Neural progenitor cell (in vitro differentiated cells): ENCODE data around the genes GJC3, MBLAC1, LAMTOR4, PVRIG, PILRA, NYAP1 and MOSPD3.

DNA sequence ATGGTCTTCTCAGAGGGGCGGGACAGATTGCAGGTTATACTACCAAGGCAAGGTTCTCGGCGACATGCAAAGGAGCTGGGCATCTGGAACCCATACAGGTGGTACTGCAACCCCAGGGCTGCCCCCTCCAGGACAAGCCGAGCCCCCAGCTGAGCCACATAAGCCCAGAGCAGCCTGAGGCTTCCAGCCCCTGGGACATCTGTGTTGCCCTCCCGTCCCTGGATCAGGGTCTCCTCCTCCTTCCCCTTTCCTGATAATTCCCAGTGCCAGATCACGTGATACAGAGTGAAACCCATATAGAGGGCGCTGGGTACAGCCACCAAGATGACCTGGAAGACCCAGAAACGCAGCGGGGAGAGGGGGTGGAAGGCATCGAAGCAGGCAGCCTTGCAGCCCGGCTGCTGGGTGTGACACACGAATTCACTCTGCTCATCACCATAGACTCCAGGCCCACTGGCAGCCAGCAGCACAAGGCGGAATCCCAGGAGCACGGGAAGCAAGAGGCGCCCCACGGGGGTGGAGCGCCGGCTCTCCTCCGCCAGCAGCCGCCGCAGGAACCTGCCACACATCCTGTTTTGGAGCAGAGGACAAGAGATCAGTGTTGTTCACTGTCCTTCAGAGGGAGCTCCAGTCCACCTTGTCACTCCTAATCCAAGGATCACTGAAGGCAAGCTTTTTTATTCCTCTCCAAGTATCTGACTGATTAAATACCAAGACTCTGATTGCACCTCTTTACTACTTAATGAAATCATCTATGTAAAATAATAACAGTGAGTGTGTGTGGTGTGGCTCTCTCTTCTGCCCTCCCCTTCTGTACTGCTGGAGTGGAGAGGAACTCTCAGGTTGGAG is at the start of gene GJC3:
GJC3 (minus strand) TSS at position 569 of the 849 bp plus-strand sequence.
- RAMPAGE, long total RNA, result no peak

DNA sequence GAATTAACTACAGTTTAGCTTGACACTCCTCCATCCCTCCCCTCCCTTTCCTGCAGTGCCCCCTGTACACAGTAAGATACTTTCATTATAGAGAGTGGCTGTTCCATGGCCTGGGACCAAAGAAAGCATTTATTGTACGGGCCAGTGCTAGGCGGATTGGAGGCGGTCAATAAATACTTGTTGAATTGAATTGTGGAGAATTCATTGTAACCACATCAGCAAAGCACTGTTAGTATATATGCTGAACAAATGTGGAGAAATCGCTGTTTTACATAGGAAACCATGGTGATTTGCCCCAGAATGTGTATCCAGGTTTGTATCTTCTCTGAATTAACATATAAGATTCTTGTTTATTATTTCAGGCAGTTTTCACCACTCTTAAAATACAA is 1.2 kb downstream of the ZKSCAN1 start:
- RAMPAGE, long total RNA, result no peak

- RAMPAGE, long total RNA, result no peak
These were observed 9.2 kb upstream of the ZSCAN21 start for GRCh38 chr7:100040269-100040867.

GRCh38 chr7:100092890-100093486 is 4.2 kb downstream of the COPS6 start:
- RAMPAGE, long total RNA, result no peak

GRCh38 chr7:100118774-100119160 is 391 bp downstream of the TAF6 start:
- RAMPAGE, long total RNA, result no peak

DNA sequence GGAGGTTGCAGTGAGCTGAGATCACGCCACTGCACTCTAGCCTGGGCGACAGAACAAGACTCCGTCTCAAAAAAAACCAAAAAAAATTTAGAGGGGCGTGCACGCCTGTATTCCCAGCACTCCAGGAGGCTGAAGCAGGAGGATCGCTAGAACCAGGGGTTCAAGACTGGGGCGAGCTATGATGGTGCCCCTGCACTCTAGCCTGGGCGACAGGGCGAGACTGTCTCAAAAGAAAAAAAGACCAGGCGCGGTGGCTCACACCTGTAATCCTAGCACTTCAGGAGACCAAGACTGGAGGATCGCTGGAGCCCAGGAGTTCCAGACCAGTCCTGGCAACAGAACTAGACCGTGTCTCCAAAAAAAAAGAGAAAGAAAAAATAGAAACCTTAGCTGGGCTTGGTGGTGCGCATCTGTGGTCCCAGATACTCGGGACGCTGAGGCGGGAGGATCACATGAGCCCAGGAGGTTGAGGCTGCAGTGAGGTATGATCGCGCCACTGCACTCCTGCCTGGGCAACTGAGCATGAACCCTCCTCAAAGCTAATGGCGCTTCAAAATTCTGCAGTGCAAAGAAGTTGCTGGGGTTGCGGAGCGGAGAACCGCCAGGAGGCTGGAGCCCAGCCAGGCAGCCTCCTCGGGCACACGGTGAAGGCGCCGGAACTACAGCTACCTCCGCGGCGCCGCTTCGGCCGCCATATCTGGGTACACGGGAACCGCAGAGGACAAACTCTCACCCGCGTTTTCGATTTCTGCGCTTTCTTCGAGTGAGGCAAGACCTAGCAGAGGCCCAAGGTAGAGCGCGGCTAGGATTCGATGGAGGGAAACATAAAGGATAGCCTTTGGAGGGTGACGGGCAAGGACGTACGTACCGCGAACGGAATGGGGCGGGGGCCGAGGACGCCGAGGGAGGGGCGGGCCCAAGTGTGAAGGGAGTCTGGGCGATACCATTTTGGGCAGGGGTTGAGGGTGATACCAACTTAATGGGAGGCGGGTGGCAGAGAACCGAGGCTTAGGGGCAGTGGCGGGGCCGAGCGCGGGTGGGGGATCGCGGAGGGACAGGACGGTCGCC is at the start of gene MBLAC1:
MBLAC1 (plus strand) TSS at position 694 of the 1,068 bp plus-strand sequence.
- RAMPAGE, long total RNA, result no peak

DNA sequence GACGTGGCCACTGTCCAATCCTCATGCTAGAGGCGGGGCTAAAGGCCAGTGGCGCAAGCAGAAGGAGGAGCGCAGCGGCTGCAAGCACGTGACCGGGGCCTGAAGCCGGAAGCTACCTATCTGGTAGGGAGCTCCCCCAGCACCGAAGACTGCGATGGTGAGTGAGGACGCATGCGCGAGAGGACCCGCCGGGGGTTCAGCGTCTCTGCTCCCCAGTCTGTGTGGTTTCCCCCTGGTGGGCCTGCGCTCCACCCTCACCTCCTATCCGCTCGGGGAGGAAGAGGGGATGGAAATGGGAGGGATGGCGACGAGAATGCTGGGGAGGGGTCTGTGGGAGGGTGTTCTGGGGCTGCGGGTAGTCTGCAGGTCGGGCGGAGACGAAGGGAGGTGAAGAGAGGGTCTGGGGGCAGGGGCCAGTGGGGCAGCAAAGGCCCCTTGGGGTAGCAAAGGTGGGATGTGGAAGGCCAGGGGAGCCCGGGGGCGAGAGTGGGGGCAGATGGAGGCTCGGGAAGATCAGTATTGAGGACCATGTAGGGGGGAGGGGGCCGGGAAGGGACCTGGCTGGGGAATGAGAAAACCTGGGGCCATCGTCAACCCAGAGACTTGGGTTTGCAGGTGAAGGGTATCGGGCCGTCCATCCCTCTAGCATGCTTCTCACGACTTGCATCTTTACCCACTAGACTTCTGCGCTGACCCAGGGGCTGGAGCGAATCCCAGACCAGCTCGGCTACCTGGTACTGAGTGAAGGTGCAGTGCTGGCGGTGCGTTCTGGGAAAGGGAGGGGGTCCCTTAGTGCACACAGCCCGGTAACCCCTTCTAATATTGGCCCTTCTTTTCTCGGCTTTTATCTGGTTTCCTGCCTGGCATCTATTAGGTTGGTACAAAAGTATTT is at the start of gene LAMTOR4:
LAMTOR4 (plus strand) TSS at position 100 of the 892 bp plus-strand sequence.
- RAMPAGE, long total RNA, result no peak

DNA sequence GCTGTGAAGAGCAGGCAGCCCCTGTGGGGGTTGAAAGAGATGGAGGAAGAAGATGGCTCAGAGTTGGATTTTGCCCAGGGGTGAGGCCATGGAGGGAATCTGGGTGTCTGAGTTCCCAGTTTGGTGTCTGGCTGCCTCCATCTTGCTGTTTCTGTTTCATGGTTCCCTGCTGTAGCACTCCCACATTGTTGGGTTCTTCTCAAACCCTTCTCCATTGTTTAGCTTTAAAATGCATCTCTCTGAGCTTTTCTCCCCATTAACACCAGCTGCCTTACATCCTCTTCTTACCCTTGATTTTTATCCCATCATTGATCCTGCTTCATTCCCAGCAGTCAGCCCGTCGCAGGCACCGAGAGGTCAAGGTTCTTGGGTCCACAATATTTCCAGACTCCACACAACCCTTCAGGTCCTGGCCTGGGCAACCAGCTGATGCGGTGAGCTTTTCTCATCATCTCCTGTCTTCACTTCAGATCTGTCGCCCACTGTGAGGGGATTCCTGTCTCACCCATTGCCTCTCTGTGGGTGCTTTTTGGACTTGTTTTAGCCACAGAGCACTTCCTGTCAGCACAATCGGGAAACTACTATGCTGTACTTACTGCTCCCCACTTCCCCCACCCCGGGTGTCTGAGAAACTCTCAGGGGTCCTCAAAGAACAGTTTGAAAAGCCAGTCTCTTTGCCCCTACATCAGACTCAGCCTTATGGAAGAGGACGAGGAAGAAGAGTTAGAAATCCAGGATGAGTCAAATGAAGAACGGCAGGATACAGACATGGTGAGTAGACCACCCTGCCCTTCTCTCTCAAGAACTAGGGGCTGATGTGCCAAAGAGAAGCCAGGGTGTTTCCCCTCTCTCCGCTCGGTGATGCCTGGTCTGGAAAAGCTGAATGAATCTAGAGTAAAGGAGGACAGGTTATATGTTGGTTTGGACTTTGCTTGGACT is 8.4 kb upstream of the PVRIG start:
- RAMPAGE, long total RNA, result no peak

- RAMPAGE, long total RNA, result no peak
These were observed at the start of gene PVRIG for GRCh38 chr7:100219673-100220634. TSS of gene PVRIG (plus strand) at chr7:100219949.

DNA sequence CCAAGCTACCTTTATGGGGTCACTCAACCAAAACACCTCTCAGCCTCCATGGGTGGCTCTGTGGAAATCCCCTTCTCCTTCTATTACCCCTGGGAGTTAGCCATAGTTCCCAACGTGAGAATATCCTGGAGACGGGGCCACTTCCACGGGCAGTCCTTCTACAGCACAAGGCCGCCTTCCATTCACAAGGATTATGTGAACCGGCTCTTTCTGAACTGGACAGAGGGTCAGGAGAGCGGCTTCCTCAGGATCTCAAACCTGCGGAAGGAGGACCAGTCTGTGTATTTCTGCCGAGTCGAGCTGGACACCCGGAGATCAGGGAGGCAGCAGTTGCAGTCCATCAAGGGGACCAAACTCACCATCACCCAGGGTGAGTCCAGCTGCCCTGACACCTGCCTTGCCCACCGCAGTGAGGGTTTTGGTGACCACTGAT is 809 bp downstream of the PILRB start:
- RAMPAGE, long total RNA, result no peak

GRCh38 chr7:100360018-100360871 is 2.3 kb downstream of the PILRB start:
- RAMPAGE, long total RNA, result no peak

- RAMPAGE, long total RNA, result no peak
These were observed 4.9 kb downstream of the PILRB start for GRCh38 chr7:100362714-100363265.

- RAMPAGE, long total RNA, result no peak
These were observed 6.0 kb upstream of the PILRA start for GRCh38 chr7:100367005-100367997.

DNA sequence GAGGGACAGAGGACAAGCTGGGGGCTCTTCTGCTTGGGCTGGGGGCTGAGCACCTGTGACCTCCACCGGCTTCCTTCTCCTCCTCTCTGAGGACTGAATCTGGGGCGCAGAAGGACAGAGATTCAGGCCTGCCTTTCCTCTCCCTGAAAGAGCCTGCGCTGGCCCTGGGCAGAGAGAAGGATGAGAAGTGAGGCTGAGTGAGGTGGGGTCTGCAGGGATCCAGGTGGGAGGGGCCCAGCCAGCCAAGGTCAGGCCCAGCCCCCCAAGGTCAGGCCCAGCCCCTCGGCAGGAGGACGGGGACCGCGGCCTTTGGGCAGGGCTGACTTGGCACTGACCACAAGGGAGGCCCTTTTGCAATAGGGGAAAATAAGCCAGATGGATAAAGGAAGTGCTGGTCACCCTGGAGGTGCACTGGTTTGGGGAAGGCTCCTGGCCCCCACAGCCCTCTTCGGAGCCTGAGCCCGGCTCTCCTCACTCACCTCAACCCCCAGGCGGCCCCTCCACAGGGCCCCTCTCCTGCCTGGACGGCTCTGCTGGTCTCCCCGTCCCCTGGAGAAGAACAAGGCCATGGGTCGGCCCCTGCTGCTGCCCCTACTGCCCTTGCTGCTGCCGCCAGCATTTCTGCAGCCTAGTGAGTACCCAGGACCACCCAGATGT is at the start of gene PILRA:
PILRA (plus strand) TSS at position 398 of the 657 bp plus-strand sequence.
- RAMPAGE, long total RNA, result no peak

DNA sequence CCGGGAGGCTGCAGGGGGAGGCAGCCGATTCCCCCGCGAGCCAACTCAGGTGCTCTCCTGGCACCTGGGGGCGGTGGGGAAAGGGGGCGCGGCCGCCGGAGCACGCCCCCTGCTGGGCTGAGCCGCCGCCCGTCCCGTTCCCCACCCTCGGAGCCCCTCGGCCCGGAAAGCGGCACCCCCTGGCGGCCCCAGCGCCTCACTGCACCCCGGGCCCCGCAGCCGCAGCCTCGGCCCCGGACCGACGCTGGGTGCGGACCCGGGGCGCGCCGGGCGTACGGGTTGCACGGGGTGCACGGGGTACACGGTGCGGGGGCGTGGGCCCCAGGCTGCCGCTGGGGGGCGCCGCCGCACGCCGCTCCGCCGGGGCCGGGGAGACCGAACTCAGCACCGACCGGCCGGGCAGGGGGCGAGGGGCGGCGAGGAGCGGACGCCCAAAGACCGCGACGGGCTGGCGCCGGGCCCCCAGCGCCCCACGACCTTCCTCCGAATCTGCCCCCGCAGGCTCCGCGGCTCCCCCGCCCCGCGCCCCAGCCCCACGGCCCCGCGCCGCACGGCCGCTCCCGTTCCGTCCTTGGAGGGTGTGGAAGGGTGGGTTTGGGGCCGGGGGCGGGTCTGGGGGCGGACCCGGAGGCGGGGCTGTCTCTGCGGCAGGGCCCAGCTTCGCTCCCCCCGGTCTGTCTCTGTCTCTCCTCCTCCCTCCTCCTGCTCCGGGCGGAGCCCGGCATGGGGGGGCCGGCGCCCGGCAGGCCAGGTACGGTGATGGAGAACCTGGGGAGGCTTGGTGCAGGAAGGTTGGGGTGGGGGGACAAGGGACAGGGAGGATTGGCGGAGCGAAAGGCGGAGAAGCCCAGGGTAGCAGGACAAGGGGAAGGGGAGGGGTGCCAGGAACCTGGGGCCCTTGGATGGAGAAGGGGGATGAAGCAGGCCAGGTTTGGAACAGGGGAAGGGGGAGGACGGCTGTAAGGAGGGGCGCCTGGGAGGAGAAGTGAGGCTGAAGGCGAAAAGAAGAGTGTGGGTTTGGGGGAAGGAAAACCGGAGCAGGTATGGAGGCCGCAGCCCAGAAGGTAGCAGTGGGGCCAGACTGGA is at the start of gene NYAP1:
NYAP1 (plus strand) TSS at position 677 of the 1,086 bp plus-strand sequence.
- RAMPAGE, long total RNA, result no peak

DNA sequence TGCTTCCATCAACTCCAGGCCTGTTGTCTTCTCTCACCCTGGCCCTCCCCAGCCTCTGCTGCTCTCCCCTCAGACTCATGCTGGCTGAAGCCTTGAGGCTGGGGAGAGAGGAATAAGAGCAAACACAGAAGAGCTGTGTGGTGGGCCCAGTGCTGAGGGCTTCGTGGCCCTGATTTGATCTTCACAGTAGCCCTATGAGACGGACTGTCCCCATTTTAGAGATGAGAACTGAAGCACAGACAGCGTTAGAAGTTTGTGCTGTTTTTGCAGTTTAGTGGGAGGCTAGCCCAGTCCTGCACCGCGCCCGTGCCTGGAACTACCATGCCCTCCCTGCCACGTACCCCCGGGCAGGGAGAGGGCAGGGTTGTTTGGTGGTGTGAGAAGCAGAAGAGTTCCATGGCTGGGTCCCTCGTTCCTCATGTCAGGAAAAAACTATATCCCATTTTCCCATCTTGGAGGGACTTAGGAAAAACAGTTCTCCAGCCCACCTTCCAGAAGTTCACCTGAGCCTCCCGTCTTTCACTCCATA is 10.3 kb downstream of the SAP25 start:
- RAMPAGE, long total RNA, result no peak

GRCh38 chr7:100578993-100579482 is 5.3 kb upstream of the SAP25 start:
- RAMPAGE, long total RNA, result no peak

GRCh38 chr7:100607224-100608320 is 4.8 kb upstream of the MOSPD3 start:
- RAMPAGE, long total RNA, result no peak

- RAMPAGE, long total RNA, result no peak
These were observed at the start of gene MOSPD3 for GRCh38 chr7:100611809-100612678. TSS of gene MOSPD3 (plus strand) at chr7:100612540.

DNA sequence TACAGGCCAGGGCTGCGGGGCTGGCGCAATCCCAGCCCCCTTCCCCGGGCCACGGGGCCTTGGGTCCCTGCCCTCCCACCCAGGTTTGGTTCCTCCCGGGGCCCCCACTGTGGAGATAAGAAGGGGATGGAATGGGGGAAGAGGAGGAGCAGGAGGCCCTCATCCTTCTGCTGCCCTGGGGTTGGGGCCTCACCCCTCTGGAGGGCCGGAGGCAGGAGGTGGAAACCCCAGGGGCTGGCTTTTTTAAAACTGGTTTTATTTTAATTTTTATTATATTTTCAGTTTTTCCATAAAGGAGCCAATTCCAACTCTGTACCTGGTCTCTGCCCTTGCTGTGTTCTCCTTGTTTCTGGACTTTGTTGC is 5.3 kb downstream of the GNB2 start:
- RAMPAGE, long total RNA, result no peak